Left lobe of liver (tissue), 1 donor: ENCODE measurements around a stretch of chr1.

GRCh38 chr1:235650877-235651593, 1.5 kb upstream of the GNG4 start:
- PRO-cap = no peak

- PRO-cap = bidirectional peak, plus-strand start at chr1:235867177, minus-strand start at chr1:235866849
Observed at GRCh38 chr1:235867082-235867944, 607 bp upstream of the LYST start.

GRCh38 chr1:235867945-235868577, 1.4 kb upstream of the LYST start:
- PRO-cap = no peak

DNA sequence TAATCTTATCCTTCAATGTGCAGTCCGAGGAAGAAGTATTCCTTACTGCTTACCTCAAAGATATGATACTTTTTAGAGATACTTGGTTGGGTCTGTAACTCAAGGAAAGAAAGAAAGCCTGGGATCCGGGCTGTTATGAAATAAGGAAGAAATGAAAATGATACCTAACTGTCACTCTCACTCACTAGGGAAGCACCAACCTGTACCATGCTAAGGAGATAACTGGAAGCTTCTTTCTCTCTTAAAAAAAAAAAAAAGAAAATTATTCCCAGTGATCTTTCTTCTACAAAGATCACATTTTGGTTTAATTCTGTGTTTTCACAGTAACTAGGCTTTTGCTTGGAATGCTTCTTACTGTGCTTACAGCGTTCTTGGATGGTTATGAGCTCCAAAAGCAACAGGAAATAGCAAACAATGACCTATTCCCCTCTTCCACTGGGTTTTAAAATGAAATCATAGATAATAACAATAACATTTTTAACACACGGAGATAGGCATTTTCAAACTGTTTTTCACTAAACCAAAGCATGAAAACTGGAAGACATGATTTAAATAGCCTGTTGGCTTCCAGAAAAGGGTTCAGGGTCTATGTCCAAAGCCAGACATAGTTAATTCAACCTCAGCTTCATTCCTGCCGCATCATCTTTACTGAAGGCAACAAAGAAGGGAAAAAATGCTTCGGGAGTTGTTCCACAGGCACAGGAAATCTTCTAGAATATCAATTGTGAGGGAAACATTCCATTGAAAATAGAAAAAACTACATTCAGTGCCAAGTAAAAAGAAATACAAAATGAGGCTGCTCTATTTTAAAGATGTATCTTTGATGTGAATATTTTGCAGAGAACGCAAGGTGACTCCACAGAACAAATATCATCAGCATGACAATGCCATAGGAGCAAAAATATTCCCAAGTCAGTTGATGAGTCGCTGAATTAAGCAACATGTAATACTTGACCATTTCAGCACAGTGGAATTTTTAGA, 80.9 kb downstream of the NID1 start:
- PRO-cap = no peak

DNA sequence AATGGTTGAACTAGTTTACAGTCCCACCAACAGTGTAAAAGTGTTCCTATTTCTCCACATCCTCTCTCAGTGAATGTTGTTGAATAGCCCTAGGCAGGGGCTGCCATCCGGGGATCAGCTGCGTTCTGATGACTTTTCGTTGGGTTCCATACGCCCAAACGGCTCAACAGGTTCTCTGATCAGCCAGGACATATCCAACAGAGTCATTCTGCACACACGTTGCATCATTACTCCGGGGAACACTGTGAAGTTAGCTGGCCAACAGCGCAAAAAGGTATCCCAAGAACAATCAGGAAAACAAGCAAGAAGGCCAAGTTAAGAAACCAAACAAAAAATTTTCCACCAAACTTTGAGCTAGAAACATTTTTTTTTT, 29.3 kb downstream of the NID1 start:
- PRO-cap = no peak

- PRO-cap = bidirectional peak, plus-strand start at chr1:236067254, minus-strand start at chr1:236067100
Observed at GRCh38 chr1:236066609-236067430, 1.9 kb upstream of the NID1 start.

GRCh38 chr1:236142657-236143417, 498 bp downstream of the GPR137B start:
- PRO-cap = no peak

DNA sequence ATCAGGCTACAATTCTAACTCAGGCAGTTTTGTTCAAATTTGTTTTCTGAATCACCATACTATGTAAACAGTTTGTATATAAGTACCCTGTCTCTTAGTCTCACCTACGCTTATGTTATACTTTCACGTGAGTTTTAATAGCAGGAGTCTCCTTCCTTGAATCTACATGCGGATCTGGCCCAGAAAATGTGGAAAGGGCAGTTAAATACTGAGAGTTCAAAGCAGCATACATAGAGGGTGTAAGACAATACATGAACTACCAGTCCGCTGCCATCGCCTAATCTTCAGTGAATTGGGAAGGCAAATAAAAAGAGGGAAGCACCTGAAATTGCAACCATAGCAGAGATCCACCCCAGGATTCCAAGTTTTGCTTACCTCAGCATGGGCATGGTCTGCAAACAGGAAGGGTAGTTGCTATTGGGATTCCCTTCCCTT, 64.0 kb downstream of the GPR137B start:
- PRO-cap = no peak

GRCh38 chr1:236394764-236395770, 981 bp downstream of the EDARADD start:
- PRO-cap = unidirectional peak, plus-strand start at chr1:236395473

DNA sequence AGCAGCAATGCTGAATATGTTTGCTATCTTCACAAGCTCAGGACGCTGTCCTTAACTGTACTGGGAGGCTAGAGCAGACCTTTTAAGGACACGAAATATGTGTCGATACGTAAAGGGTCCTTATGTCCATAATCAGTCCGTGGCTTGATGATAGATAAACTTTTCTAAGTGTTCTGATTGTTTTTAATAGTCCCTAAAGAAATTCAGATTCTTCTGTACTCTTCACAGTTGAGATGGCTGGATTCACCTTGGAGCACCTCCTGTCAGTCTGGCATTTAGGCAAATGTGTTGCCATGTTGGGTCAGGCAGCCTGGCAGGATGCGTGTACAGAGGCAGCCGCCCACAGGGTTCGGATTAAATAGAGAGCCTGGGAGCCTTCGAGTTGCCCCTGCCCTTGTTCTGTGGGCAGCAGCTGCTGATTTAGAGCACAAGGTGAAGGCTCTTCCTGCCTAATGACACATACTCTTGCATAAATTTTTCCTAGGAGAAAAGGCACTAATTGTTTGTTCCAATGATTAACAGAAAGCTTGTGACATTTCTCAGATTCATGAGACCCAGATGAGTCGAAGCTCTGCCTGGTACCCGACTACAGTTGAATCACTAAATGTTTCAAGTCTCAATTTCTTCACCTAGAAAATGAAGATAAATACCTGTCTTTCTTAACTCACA, 3.7 kb downstream of the ACTN2 start:
- PRO-cap = no peak

DNA sequence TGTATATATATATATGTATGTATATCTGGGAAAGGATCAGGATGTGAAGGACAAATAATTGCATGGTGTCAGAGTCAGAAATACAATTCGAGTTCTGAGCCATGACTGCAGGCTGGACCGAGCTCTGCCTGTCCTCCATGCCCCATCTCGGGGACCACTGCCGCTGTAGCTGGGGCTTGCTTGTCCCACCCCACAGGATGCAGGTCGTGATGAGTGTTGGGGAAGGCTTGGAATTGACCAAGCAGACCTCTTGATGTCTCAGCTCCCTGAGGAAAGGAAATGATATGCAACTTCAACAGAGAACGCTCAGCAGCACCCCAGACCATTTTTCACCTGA, 23.0 kb downstream of the ACTN2 start:
- PRO-cap = no peak

DNA sequence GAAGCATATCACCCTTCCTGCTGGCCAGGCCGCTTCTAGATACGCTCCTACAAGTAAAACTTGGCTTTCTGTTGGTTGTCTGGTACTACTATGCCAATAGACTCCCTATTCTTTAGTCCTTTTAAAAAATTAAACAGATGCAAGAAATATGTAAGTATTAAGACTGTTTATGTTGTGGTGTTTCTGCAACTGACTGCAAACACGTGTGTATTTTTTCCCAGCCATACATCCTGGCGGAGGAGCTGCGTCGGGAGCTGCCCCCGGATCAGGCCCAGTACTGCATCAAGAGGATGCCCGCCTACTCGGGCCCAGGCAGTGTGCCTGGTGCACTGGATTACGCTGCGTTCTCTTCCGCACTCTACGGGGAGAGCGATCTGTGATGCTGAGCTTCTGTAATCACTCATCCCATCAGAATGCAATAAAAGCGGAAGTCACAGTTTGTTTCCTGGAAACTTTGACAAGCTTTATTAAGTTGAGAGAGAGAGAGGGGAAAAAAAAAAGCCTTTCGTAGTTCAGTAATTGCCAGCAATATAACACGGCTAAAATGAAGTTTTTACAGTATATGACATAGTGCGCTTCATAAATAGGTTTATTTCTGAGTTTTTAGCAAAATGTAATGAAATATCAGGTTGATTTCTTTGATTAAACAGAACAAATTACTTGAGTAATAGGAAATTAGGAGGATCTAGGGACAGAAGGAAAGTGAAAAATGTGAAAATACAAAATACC, 32.7 kb upstream of the MTR start:
- PRO-cap = no peak

DNA sequence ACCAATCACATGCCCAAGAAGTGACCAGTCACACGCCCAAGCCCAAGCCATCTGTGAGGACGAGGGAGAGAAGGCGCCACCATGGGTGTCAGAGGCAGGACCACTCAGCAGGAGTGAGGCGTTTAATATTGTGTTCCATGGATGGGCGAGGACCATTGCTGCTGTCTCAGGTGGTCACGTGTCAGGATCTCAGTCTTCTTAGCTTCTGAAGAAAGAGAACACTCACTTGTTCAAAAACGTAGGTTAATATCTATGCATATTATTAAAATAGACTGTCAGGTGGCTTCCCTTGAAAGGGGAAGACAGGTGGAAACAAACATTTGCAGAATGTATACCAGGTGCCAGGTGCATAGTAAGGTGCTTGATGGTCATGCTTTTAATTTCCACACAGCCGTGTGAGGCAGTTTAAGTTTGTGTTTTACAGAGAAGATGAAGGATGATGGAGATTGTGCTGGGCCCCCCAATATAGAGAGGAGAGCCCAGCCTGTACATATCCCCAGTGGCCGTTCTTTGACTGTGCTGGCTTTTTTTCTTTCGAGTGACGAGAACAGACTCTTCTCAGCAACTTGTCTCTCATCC, 96.4 kb downstream of the MTR start:
- PRO-cap = no peak

DNA sequence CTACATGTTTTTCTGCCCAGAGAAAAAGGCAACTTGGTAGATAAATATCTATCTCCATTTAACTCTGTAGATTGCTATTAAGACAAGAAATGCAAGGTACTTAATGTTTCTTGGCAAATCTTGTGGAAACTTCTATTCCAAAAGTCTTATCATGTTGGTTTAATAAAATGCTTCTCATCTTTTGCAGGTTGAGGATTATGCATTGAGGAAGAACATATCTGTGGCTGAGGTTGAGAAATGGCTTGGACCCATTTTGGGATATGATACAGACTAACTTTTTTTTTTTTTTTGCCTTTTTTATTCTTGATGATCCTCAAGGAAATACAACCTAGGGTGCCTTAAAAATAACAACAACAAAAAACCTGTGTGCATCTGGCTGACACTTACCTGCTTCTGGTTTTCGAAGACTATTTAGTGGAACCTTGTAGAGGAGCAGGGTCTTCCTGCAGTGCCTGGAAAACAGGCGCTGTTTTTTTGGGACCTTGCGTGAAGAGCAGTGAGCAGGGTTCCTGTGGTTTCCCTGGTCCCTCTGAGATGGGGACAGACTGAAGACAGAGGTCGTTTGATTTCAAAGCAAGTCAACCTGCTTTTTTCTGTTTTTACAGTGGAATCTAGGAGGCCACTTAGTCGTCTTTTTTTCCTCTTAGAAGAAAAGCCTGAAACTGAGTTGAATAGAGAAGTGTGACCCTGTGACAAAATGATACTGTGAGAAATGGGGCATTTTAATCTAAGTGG, 102.4 kb downstream of the MTR start:
- PRO-cap = no peak

- PRO-cap = no peak
Observed at GRCh38 chr1:236998524-236998855, 5.8 kb downstream of the MT1HL1 start.

- PRO-cap = no peak
Observed at GRCh38 chr1:237044065-237044675, 2.2 kb downstream of the RYR2 start.

GRCh38 chr1:237441288-237441704, 399.3 kb downstream of the RYR2 start:
- PRO-cap = no peak

- PRO-cap = no peak
Observed at GRCh38 chr1:237817164-237817711, 73.5 kb downstream of the ZP4 start.

- PRO-cap = no peak
Observed at GRCh38 chr1:238485035-238485475, 594.3 kb upstream of the ZP4 start.

DNA sequence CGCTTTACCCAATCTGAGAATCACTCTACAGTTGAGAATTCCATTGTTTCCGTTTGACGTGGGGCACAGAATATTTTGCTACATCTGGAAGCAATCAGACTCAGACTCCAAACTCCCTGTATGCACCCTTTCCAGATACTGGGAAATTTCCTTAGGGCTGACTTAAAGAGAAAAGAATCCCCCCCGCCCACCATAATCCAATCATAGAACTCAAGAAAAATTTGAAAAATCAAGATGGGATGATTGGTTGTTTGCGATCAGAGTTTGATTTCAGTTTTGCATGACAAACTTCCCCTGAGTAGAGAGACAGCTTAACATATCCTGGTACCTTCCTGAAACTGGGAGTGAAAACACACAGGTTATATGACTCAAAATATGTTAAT, 699.4 kb upstream of the ZP4 start:
- PRO-cap = no peak